T-cell (primary cell): Measurements from ENCODE around the genes S1PR4, NCLN, TEKTIP1 and TBXA2R.

DNA sequence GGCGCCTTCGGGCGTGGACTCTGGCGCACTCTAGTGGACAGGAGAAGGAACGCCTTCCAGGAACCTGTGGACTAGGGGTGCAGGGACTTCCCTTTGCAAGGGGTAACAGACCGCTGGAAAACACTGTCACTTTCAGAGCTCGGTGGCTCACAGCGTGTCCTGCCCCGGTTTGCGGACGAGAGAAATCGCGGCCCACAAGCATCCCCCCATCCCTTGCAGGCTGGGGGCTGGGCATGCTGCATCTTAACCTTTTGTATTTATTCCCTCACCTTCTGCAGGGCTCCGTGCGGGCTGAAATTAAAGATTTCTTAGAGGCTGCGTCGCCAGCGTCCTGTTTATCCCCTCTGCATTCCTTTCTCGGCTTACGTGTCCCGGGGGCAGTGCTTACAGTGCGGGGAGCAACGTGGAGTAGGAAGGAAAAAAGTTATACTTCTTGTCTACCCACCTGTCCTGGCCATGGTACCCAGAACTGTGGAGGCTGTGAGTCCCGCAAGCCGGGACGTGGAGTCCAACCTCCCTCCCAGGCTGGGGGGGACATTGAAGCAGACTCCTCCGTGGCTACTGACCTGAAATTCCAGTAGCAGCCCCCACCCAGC is 15.0 kb upstream of the S1PR4 start:
- PRO-cap, 7 experiments: no peak in any of the 7 experiments

GRCh38 chr19:3178207-3178962 is at the start of gene S1PR4:
TSS of gene S1PR4 (plus strand) at chr19:3178769.
- PRO-cap, 7 experiments: peak in 7 of 7 experiments; most common plus-strand start chr19:3178772 (in 7); most common minus-strand start chr19:3178702 (in 7)

DNA sequence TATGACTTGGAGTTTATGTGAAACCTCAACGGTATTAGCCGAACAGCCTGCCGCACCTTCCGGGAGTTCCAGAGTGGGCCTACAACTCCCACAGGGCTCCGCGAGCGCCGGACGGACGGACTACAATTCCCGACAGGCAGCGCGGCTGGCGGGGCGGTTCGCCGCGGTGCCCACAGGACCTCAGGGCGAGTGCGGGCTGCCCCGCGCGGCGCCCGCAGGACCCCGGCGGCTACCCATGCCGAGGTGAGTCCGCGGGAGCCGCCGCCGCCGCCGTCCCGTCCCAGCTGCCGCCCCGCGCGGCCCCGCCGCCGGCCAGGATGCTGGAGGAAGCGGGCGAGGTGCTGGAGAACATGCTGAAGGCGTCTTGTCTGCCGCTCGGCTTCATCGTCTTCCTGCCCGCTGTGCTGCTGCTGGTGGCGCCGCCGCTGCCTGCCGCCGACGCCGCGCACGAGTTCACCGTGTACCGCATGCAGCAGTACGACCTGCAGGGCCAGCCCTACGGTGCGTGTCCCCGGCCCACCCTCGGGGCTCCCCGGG is at the start of gene NCLN:
Gene NCLN (plus strand): TSS at position 217 of the 537 bp plus-strand sequence.
- PRO-cap, 7 experiments: peak in 5 of 7 experiments; most common plus-strand start position 384 of the sequence (in 4); most common minus-strand start position 394 of the sequence (in 2)

DNA sequence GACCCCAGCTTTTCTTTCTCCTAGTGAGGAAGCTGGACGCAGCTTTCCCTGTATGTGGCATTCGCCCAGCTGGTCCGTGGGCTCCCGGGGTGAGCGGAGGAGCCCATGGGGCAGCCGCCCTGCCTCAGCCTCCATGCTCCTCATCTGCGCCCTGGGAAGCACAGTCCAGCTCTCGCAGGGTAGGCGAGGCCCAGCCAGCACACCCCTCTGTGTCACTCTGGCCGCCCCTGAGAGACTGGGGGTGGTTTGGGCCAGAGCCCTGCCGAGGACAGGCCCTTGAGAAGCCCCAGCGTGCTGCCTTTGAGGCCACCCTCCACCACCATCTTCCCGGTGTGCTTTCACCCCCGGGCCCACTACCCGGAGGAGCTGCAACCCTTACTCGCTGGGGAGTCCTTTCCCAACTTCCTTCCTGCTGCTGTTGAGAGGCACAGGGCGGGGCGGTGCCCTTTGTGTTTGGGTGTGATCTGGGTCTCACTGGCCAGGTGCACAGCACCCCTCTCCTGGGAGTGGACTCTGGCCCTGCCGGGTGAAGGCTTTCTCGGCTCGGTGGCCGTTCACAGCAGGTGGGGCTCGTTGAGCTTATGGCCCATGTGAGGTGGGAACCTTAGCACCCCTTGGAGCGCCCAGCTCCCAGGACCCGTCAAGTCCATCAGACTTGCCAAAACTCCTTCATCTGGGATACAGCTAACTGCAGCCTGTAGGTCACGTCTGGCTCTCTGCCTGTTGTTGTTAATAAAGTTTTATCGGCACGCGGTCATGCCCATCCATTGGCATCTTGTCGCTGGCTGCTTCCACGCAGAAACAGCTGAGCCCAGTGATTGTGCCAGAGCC is 3.1 kb downstream of the NCLN start:
- PRO-cap, 7 experiments: peak in 1 of 7 experiments; most common plus-strand start position 738 of the sequence (in 1)

- PRO-cap, 7 experiments: no peak in any of the 7 experiments
These were observed 19.6 kb upstream of the NFIC start for GRCh38 chr19:3346653-3347408.

GRCh38 chr19:3350266-3350752 is 16.1 kb upstream of the NFIC start:
- PRO-cap, 7 experiments: no peak in any of the 7 experiments

DNA sequence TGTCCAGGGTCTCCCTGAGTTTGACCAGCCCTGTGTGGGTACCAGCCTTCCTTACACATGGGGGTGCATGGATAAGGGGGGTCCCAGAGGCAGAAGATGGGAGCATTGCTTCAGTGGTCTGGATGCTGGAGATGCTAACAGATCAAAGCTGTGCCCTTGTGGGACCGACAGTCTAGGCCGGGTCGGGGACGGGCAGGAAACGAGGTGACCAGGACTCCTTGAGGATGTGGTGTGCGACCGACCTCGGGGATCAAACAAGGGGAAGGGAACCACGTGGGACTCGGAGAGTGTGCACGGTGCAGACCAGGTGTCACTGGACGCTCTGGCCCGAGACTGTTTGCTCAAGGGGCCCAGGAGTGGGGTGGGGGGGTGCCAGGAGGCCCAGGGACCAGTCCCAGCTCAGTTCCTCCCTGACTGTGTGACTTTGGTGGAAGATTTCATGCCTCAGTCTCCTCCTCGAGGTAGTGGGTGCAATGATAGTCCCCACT is 6.0 kb downstream of the NFIC start:
- PRO-cap, 7 experiments: no peak in any of the 7 experiments

DNA sequence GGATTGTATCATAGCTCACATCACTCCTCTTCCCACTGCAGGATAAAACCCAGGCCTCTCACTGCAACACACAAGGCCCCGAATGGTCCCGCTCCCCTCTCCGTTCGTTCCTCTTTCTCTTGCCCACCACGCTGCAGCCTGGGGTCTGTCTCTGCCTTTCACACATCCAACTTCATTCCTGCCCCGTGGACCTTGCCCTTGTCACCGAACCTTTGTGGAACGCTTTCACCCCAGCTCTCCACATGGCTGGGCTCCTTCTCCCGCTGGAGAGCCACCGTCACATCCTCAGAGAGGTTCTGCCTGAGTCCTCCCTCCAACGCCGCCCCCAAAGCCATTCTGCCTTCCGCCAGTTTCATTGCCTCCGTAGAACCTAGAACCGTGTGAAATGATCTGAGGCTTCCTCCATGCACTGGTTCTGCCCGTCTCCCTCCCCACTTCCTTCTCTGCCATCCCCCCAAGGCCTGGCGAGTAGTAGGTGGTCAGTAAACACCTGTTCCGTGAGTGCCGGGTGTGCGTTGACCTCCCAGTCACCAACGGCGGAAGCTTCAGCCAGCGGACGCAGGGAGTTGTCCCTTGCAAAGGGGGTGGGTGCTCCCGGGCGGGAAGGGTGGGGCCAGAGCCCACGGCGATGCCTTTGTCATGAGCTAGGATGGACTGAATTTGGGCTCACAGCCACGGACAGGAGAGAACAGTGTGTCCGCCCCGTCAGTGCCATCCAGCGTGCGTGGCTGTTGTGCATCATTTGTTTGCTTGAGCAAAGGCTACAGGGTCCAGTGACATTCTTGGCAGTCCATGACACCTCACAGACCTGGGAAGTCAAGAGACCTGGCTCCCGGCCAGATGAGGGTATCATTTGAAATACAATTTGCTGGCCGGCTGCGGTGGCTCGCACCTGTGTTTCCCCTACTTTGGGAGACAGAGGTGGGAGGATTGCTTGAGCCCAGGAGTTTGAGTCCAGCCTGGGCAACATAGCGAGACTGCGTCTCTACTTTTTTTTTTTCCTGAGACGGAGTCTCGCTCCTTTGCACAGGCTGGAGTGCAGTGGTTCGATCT is 43.0 kb downstream of the NFIC start:
- PRO-cap, 7 experiments: no peak in any of the 7 experiments

DNA sequence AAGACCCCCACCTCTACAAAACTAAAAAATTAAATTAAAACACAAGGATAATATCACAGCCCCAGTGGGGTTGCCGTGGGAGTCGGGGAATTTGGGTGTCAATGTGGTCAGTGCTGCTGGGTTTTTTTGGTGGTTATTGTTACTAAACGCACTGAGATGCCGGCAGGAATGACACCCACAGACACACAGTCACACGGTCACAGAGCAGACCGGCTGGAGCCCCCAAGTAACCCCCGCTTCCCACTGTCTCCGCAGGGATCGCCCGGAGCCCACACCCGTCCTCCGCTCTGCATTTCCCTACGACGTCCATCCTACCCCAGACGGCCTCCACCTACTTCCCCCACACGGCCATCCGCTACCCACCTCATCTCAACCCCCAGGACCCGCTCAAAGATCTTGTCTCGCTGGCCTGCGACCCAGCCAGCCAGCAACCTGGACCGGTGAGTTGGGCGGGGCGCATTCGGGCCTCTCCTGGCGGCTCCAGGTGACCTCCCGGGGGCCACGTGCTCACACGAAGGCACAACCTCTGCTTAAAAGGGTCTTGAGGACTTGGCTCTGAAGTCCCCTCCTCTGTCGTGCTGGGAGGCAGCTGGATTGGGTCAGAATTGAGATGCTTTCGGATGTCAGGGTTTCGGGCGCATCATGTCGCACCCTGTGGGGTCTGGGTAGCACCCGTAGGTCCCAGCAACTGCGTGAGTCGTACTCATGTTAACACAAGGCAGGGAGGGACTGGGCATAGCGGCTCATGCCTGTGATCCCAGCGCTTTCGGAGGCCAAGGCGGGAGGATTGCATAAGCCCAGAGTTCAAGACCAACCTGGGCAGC is 27.9 kb downstream of the SMIM24 start:
- PRO-cap, 7 experiments: no peak in any of the 7 experiments

GRCh38 chr19:3478313-3479494 is 1.6 kb downstream of the SMIM24 start:
- PRO-cap, 7 experiments: no peak in any of the 7 experiments

DNA sequence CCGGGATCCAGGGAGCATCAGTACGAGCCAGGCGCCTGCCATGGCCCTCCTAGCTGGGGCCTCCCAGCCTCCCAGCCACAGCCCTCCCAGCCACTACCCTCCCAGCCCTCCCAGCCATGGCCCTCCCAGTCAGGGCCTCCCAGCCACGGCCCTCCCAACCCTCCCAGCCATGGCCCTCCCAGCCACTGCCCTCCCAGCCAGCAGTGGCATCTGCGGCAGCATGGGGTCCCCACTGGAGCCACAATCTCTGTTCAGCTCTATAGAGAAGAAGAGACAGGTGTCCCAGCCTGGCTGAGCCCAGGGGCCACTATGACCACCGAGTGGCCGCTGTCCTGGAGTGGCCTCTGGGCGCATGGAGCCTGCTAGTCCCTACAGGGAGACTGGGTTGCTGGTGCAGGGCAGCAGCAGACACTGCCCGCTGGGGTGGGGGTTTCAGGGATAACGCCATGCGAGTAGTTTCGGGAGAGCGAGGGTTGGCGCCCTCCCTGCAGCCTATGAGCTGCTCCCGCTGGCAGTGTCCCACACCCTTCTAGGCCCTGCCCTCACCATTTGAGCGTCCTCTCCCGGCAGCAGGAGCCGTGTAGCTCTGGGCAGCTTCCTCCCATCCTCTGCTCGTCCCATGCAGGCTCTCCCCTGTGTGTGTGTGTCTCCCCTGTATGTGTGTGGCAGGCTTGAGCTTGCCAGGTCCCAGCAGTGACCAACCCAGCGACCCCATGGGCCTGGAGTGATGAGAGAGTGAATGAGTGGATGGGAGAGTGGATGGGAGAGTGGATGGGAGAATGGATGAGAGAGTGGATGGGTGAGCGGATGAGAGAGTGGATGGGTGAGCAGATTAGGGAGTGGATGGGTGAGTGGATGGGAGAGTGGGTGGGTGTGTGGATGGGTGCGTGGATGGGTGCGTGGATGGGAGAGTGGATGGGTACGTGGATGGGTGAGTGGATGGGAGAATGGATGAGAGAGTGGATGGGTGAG is 10.8 kb upstream of the TEKTIP1 start:
- PRO-cap, 7 experiments: peak in 1 of 7 experiments; most common plus-strand start position 782 of the sequence (in 1)

DNA sequence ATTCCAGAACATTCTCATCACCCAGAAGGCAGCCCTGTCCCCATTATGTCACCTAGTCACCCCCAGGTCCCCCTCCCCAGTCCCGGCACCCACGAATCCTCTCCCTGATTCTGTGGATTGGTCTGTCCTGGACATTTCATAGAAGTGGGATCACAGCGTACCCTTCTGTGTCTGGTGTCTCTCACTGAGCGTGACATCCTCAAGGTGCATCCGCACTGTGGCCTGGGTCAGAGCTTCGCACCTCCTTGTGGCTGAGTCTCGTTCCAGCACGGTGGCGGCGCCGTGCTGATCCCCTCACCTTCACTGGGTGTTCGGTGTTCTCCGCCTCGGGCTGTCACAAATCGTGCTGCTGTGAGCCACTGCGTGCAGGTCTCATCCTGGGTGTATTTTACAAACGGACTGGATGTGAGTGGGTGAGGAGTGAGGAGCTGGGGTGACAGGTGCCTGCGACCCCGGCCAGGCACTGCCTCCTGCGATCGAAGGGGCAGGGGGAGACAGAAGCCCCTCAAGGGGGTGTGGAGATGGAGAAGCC is 528 bp upstream of the TEKTIP1 start:
- PRO-cap, 7 experiments: no peak in any of the 7 experiments

DNA sequence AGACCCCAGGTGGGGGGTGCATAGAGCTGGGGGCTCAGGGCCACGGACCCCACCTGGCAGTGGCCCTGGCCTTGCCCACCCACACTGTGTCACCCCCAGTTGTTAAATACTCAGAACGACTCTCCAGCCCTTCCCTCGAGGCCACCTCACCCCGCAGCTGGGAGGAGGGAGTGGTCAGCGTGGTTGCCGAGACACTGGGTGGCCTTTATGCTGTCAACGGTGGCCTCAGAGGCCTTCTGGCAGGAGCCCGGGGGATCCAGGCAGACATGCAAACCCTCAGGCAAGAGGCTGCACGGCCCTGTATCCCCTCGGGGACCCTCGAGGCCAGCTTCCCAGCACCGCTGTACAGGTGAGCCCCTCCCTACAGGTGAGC is at the start of gene TEKTIP1:
Gene TEKTIP1 (plus strand): TSS at position 263 of the 373 bp plus-strand sequence.
- PRO-cap, 7 experiments: no peak in any of the 7 experiments

DNA sequence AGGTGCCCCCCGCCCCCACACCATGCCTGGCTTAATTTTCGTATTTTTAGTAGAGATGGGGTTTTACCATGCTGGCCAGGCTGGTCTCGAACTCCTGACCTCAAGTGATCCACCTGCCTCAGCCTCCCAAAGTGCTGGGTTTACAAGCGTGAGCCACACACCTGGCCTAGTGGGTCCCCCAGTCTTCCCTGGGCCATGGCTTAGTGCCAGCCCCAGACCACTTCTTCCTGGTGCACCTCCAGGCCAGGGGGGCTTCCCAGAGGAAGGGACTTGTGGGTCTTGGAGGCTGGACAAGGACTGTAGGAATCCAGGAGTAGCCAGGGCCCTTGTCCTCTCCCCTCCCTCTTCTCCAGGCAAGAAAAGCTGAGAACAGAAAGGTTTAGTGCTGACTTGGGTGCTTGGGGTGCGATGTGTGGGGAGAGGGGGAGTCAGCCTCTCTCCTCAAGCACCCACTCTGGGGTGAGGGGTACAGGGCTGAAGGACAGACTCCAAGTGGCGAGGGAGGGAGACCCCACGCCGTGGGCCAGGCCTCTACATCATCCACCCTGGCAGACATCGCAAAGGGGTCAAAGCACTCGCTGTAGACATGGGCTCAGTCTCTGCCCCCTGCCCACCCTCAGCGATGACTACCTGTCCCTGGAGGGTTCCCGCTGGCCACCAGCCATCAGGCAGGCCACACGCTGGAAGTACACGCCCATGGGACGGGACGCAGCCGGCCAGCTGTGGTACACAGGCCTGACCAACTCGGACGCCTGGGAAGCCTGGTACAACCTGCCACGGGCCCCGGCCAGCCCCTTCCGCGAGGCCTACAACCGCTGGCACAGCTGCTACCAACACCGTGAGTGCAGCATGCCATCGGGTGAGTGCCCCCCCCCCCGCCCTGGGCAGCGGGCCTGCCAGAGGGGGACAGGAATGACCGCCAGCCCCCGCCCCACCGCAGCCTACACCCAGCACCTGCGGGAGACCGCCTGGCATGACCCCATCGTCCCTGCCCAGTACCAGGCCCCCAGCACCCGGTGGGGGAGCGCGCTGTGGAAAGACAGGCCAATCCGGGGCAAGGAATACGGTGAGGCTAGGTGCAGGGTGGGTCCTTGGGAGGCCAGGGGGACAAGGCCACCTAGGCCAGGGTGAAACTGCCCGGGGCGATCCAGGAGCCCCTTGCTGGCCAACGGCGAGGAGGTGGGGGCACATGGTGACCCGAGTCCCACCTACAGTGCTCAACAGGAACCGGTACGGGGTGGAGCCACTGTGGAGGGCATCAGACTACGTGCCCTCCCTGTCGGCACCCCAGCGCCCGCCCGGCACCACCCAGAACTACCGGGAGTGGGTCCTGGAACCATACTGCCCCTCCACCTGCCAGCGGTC is 4.1 kb downstream of the TEKTIP1 start:
- PRO-cap, 7 experiments: peak in 1 of 7 experiments; most common plus-strand start position 1,229 of the sequence (in 1)

- PRO-cap, 7 experiments: no peak in any of the 7 experiments
These were observed at the start of gene TBXA2R for GRCh38 chr19:3606122-3607034. TSS of gene TBXA2R (minus strand) at chr19:3606875.

DNA sequence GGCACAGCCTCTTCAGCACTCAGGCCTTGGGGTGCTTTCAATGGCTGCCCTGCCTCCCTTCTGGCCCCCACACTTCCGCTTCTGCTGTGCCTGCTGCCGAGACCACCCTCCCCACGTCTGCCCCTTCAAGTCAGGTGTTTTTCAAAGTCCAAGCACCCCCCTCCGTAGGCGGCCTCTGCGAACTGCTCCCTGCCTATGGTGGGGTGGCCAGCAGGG is 9.6 kb upstream of the CACTIN start:
- PRO-cap, 7 experiments: no peak in any of the 7 experiments

DNA sequence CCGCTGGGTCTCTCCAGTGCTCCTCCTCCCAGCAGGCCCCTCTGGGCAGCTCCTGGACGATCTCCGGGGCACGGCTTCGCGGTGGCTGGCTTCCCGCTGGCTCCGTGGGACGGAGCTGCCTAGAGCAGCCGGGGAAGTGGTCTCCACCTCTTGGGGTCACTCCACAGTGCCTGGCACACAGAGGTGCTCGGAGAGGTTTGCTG is 9.8 kb upstream of the CACTIN start:
- PRO-cap, 7 experiments: no peak in any of the 7 experiments

GRCh38 chr19:3783728-3784158 is 2.4 kb downstream of the MATK start:
- PRO-cap, 7 experiments: no peak in any of the 7 experiments

DNA sequence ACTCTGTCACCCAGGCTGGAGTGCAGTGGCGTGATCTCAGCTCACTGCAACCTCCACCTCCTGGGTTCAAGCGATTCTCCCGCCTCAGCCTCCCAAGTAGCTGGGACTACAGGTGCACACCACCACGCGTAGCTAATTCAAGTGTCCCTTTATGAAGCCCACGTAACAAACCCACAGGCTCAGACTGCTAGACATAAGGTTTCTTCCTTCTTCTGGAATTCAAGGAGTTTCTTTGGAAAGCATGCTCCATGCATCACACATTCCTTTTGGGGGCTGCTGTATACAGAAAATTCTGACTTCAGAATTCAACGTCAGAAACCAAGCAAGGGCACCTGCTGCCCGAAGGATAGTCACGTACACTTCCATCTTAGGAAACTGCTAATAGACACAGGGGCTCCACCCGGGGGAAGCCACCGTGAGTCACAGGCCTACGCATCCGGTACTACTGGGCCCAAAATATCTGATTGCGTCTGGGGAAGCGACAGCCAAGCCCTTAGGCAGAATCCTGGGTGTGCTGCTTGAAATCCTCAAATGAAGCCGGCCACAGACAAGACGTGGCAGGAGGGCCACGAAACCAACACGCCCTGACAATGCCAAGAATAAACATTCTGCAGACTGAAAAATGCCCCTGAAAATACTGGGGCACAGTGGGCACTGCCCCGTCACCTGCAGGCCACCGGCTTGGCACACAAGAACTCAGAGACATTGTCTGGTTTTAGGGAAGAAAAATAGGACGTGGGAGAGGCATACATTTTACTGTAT is 40.5 kb downstream of the ZFR2 start:
- PRO-cap, 7 experiments: no peak in any of the 7 experiments

DNA sequence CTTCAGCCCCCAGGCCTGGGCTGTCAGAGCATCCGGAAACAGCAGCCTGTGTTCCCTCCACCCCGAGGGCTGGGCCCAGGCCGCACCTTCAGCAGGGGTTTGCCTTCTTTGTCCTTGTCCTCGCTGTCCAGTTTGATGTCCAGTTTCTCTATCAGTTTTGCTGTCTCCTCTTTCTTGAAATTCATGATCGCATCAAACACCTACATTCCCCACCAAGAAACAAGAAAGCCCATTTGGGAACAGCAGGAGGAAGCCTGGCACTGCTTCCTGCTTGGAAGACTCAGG is 4.1 kb downstream of the EEF2 start:
- PRO-cap, 7 experiments: no peak in any of the 7 experiments